Measurements from ENCODE around the genes LEAP2, FSTL4 and TCF7.

GRCh38 chr5:132807010-132807731 is 5.9 kb upstream of the SOWAHA start:
- PRO-cap, 4 experiments = no peak in any of the 4 experiments
- RAMPAGE, long total RNA, 4 experiments = no peak in any of the 4 experiments

DNA sequence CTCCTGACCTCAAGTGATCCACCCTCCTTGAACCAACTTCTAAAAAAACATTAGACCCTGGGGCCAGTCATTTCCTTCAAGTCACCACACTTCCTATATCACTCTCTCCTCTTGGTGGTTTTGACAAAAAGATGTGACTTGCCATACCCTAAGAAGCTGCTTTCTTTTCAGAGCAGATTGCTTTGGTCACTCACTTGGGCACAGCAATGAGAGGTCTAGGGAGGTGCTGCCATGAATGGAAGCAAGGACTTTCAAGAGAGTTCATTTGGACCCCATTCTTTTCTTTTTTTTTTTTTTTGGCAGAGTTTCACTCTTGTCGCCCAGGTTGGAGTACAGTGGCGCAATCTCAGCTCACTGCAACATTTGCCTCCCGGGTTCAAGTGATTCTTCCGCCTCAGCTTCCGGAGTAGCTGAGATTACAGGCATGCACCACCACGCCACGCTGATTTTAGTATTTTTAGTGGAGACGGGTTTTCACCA is 11.1 kb upstream of the SHROOM1 start:
- PRO-cap, 4 experiments = no peak in any of the 4 experiments
- RAMPAGE, long total RNA, 4 experiments = no peak in any of the 4 experiments

- PRO-cap, 4 experiments = no peak in any of the 4 experiments
- RAMPAGE, long total RNA, 4 experiments = no peak in any of the 4 experiments
Observed at GRCh38 chr5:132872898-132873907, at the start of gene LEAP2. LEAP2 (plus strand) TSS chr5:132873668.

- PRO-cap, 4 experiments = no peak in any of the 4 experiments
- RAMPAGE, long total RNA, 4 experiments = no peak in any of the 4 experiments
Observed at GRCh38 chr5:132874363-132874600, 814 bp downstream of the LEAP2 start.

DNA sequence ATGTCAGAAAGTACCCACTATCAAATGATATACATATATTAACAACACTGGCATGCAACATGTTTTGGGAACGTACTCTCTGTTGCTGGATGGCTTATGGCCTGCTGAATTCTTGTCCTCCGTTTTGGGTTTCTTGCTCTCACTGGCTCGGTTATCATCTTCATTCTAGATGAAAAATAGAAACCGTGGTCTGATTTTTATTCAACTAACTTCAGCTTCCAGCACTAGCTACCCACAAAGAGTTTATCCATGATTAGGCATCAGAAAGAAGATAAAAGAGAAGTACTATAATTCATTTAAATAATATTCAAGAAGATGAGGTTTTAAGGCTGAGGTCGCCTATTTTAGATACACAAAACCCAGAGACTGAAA is 19.5 kb downstream of the LEAP2 start:
- PRO-cap, 4 experiments = no peak in any of the 4 experiments
- RAMPAGE, long total RNA, 4 experiments = no peak in any of the 4 experiments

DNA sequence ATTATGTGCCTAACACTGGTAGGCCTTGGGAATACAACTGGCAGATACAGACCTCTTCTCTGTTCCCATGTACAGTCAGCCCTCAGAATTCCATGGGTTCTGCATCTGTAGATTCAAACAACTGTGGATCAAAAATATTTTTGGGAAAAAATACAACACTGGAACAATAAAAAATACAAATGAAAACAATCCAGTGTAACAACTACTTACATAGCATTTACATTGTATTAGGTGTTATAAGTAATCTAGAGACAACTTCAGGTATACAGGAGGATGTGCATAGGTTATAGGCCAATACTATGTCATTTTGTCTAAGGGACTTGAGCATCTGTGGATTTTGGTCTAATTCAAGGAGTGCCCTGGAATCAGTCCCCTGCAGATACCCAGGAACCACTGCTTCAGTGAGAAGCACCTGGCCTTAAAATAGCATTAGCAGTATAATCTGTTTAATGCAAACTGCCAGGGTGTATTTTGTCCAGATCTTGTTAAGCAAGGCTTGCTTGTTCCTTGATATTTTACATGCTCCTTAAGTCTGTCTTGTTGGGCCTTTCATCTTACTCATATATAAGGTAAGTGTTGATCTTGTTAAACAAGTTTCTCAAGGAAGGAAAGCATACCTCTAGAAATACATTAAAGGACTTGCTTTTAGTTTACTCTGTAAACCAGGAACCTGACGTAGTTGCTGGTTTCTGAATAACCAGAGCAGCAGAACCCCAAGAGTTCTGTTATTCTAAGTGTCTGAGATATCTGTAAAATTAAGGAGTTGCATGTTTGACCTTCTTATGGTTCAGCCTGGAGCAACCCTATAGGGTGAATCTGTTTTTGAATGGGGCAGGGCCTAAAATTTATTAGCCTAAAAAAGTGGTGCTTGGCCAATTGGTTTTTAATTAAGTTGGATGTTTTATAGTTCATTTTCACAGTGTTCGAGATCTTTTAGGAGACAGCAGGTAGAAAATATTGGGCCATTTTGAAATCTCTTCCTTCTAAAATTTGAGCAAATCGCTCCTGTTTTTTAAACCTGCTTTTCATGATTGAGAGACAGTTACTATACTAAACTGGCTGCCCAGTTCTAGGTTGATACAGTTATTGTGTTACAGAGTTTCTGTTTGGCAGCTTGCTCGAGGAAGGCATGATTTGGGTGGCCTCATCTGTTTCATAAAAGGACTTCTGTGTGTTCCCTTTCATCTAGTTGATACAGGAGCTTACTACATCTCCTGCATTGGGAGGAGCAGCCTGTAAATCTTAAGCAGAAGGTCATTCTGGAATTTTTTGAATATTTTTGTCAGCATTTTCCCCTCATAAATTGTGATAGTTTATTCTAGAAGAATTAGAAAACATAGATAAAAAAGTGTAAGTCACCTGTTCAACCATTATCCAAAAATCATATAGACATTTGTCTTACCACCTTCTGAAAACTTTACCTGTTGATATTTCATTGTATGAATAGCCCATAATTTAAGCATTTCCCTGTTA is 13.8 kb downstream of the HSPA4 start:
- PRO-cap, 4 experiments = no peak in any of the 4 experiments
- RAMPAGE, long total RNA, 4 experiments = no peak in any of the 4 experiments

DNA sequence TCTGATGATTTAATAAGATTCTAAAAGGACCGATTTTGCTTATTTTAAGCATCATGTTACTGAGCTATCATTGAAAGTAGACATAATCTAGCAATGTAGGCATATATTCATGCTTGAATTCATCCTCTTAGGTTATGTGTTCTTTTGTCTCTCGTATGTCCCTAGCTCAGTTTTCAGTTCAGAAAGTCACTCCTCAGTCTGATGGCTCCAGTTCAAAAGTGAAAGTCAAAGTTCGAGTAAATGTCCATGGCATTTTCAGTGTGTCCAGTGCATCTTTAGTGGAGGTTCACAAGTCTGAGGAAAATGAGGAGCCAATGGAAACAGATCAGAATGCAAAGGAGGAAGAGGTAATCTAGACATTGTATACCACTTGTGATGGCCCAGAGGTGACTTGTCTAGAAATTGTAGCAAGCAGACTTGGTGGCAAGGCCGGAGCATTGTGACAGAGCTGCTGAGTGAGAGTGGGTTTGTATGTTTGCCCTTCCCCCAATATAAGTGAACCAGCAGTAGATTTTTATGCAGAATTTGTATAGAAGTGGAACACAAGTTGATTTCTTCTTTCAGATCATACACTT is 39.3 kb downstream of the HSPA4 start:
- PRO-cap, 4 experiments = no peak in any of the 4 experiments
- RAMPAGE, long total RNA, 4 experiments = no peak in any of the 4 experiments

- PRO-cap, 4 experiments = no peak in any of the 4 experiments
- RAMPAGE, long total RNA, 4 experiments = no peak in any of the 4 experiments
Observed at GRCh38 chr5:133440196-133440888, 172.0 kb downstream of the FSTL4 start.

- PRO-cap, 4 experiments = no peak in any of the 4 experiments
- RAMPAGE, long total RNA, 4 experiments = no peak in any of the 4 experiments
Observed at GRCh38 chr5:133612093-133612797, at the start of gene FSTL4. FSTL4 (minus strand) TSS chr5:133612541.

- PRO-cap, 4 experiments = peak in 2 of 4 experiments; most common plus-strand start chr5:133930501 (in 1); most common minus-strand start chr5:133930410 (in 2)
- RAMPAGE, long total RNA, 4 experiments = no peak in any of the 4 experiments
Observed at GRCh38 chr5:133930102-133930806, 38.2 kb downstream of the C5orf15 start.

GRCh38 chr5:133938825-133939400 is 29.5 kb downstream of the C5orf15 start:
- PRO-cap, 4 experiments = peak in 3 of 4 experiments; most common plus-strand start chr5:133939106 (in 1); most common minus-strand start chr5:133939039 (in 2)
- RAMPAGE, long total RNA, 4 experiments = no peak in any of the 4 experiments

GRCh38 chr5:133980281-133980969 is 12.0 kb upstream of the C5orf15 start:
- PRO-cap, 4 experiments = no peak in any of the 4 experiments
- RAMPAGE, long total RNA, 4 experiments = no peak in any of the 4 experiments

- PRO-cap, 4 experiments = no peak in any of the 4 experiments
- RAMPAGE, long total RNA, 4 experiments = no peak in any of the 4 experiments
Observed at GRCh38 chr5:133993844-133994556, 10.8 kb downstream of the VDAC1 start.

GRCh38 chr5:134114124-134115092 is at the start of gene TCF7:
TCF7 (plus strand) TSS chr5:134114681.
- PRO-cap, 4 experiments = peak in 4 of 4 experiments; most common plus-strand start chr5:134114681 (in 2); most common minus-strand start chr5:134114540 (in 4)
- RAMPAGE, long total RNA, 4 experiments = start-site peak on the minus strand in 1 of 4 experiments, at chr5:134114540-134114575 at its widest, 5 reads per replicate

DNA sequence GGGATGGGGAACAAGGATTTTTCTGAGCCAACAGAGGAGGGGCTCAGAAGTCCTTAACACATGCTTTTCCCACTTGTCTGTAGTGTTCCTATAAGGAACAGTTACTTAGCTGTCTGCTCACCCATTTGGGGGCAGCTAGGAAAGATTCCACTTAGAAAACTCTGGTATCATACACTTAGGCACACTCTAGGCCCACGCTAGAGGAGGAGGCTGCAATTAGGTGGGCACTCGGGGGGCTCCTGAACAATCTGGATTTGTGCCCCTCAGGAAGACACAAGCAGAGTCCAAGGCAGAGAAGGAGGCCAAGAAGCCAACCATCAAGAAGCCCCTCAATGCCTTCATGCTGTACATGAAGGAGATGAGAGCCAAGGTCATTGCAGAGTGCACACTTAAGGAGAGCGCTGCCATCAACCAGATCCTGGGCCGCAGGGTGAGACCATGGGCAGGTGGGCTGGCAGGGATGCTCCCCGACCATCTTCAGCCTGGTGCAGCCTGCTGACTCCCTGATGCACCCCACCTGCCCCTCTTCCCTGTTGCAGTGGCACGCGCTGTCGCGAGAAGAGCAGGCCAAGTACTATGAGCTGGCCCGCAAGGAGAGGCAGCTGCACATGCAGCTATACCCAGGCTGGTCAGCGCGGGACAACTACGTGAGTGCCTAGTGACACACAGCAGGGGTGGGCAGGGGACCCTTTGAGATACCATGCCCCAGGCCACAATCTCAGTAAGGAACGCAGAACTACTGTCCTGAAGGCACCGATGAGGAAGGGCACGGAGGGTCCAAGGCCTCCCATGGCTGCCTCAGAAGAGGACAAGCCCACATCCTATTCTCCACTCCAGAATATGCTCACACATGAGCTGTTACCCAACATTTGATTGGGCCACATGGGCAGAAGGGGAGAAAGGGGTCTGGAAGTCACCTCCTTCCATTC is 28.2 kb downstream of the TCF7 start:
- PRO-cap, 4 experiments = no peak in any of the 4 experiments
- RAMPAGE, long total RNA, 4 experiments = no peak in any of the 4 experiments

DNA sequence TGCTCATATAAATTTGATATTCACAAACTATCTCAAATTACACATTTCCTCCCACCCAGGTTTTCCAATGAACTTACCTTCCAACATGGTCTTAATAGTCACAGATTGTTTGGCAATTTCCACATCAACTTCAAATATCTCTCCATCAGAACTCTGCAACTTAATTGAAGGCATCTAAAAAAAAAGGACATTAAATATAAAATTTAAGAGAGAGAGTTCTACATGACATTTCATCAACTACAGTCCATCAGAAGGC is 3.0 kb downstream of the SKP1 start:
- PRO-cap, 4 experiments = no peak in any of the 4 experiments
- RAMPAGE, long total RNA, 4 experiments = no peak in any of the 4 experiments

DNA sequence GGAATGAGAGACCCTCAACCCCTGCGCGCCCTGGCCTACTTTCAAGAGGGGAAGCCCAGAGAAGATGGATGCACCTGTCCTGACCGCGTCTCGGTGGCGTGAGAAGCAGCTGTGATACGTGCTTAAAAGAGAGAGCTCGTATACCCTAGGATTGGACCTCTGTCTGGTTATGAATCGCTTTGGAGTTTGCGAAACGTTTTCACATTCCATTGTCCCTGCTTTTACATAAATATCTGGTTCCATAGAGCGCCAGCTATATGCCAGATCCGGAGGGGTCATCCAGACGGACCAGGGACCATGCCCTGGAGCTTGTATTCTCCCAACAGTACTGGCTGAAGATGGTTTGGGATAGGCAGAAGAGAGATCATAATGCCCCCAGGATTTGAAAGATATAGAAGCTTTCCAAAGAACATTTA is 1.0 kb upstream of the PPP2CA start:
- PRO-cap, 4 experiments = no peak in any of the 4 experiments
- RAMPAGE, long total RNA, 4 experiments = no peak in any of the 4 experiments

DNA sequence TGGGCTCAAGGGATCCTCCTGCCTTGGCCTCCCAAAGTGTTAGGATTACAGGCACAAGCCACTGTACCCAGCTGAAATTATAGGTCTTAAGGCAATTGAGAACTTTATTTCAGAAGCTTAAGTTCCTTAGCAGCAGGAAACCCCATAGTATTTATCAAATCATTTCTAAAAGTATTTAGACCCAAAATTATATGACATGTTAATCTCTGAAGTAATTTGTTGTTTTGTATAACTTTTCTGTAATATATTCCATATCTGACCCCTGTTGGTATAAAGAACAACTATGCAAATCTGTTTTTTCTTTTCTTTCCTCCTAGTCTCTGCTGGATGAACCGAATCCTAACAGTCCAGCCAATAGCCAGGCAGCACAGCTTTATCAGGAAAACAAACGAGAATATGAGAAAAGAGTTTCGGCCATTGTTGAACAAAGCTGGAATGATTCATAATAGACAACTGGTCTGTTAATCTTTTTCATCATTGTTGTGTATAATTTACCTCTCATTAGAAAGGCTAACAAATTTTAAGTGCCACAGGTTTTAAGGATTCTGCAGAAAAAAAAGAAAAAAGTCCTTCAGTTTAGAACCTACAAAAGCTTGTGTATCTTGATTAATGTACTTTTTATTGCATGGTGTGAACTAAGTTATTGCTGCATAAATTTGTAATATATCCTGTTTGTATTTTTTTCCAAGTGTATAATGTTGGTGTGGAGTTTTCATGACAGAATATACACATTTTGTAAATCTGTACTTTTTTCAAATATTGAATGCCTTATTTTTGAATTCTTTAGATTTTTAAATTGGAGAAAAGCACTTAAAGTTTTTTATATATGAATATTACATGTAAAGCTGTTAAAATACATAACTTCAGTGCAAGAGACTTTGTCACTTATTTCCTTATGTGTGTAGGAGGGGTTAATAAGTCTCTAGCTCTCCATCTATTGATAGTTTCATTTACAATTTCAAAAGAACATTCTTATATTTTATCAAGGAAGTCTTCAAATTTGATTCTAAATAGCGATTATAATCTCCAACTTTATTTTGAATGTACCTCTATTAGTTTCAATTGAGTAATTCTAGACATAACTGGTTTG is 18.9 kb downstream of the UBE2B start:
- PRO-cap, 4 experiments = no peak in any of the 4 experiments
- RAMPAGE, long total RNA, 4 experiments = no peak in any of the 4 experiments

- PRO-cap, 4 experiments = peak in 1 of 4 experiments; most common plus-strand start chr5:134398869 (in 1)
- RAMPAGE, long total RNA, 4 experiments = no peak in any of the 4 experiments
Observed at GRCh38 chr5:134398339-134399122, 13.2 kb downstream of the CDKN2AIPNL start.

- PRO-cap, 4 experiments = peak in 3 of 4 experiments; most common plus-strand start chr5:134503510 (in 2); most common minus-strand start chr5:134503601 (in 1)
- RAMPAGE, long total RNA, 4 experiments = no peak in any of the 4 experiments
Observed at GRCh38 chr5:134503235-134503784, 22.2 kb upstream of the JADE2 start.

Measured in spleen (tissue), 7 donors.